ENCODE results near the genes ZNF670, NLRP3, OR14L1P, OR2T11, OR2T35, OR2T27 and PGBD2.

DNA sequence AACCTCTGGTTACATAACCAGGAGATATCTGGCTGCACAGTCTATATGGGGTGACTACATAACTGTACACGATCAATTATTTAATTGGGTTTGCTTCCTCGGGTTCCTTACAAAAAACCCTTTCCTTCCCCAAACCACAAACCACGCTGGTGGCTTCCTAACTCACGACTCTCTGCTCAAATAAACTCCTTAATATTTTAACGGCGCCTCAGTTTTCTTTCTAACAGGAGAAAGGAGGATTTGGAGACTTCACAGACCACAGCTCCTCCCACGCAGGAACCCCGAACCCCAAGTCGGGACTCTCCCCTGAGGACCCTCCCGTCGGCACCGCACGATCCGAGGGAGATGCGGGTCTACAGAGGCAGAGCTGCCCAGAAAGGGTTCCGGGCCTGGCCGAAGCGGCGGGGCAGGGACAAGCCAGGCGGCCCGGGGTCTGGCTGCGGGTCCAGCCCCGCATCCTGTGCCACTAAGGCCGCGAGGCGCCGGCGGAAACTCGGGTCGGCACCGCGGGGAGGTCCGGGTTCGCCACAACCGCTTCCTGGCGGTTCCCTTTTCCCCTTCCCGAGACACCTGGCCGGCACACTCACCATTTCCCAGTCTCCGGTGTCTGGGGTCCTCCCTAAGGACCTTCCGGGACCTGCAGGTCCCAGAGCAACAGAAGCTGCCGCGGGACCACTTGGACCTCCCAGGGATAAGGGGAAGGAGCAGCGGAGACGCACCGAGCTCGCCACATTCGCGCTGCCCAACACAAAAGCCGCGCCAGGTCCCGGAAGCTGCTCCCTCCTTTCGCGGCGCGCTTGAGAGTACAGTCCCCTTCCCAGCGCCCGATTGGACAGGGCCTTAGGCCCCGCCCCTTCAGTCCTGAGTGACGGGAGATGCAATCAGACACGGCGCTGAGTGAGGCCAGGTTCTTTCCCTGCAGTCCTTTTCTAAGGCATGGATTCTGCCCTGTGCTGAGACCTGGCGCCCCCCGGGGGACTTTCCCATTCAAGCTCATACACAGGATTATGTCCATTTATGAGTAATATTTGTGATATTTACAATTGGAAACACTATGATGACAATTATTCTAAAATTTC is at the start of gene ZNF670:
TSS of gene ZNF670 (minus strand) at position 805 of the 1,079 bp plus-strand sequence.
- PRO-cap, result unidirectional peak, plus-strand start at position 374 of the sequence; bidirectional peak, plus-strand start at position 911 of the sequence, minus-strand start at position 775 of the sequence

GRCh38 chr1:247127660-247128122 is 23.5 kb upstream of the ZNF669 start:
- PRO-cap, result no peak

DNA sequence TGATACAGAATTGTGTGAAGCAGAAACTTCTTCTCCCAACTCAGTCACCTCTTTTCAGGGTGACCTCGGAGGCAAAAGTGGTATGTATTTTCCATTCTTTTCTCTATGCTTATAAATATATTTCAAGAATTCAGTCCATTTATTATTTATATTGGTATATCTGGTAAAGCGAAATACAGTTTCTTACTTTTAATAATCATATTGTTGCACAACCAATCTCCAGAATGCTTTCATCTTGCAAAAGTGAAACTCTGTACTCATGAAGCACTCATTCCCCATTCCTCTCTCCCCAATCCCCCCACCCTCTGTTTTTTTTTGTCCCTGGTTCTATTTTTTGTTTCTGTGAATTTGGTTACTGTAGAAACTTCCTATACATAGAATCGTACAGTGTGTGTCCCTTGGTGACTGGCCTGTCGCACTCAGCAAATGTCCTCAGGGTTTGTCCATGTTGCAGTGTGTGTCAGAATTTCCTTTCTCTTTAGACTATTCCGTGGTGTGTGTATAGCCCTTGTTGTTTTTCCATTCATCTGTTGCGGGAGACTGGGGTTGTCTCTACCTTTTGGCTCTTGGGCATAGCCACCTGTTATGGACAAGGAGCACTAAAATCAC is 7.9 kb upstream of the NLRP3 start:
- PRO-cap, result no peak

GRCh38 chr1:247415707-247416652 is at the start of gene NLRP3:
TSS of gene NLRP3 (plus strand) at chr1:247416173.
- PRO-cap, result no peak

- PRO-cap, result no peak
These were observed at the start of gene OR14L1P for GRCh38 chr1:247616859-247617384. TSS of gene OR14L1P (plus strand) at chr1:247617143.

- PRO-cap, result no peak
These were observed 5.0 kb downstream of the OR14A16 start for GRCh38 chr1:247818803-247819367.

DNA sequence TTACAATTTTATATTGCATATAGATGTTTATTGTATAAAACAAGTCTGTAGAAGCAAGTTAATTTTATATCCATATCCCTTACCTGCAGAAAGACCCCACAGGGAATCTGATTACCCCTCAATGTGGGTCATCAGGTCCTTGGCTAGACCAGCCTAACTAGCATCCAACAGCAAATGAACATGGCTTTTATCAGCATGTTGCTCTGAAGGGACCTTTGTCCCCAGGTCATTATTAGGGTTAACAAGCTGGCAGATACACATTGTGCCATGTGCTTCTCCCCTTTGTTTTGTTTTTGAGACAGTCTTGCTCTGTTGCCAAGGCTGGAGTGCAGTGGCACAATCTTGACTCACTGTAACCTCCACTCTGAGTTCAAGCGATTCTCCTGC is at the start of gene OR2T11:
TSS of gene OR2T11 (minus strand) at position 137 of the 387 bp plus-strand sequence.
- PRO-cap, result no peak

DNA sequence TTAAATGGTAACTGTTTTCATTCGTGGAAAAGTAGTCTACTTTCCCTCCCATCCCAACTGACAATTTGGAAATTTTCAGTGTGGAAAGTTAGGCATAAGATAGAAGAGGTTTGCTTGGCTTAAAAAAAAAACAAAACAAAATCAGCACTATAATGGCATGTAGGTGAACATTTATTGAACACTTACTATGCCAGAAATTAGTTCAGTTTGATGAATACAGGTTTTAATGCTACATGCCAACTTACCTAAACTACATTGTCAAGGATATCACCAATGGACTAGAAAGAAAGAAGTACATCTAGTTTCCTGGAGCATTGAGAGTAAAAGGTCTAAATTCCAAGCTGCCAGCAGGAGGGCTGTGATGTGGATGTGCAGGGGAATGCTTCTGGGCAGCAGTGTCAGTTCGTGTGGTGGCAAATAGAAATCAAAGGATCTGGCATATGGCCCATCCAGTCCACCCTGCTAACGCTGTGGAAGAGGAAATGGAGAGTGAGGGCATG is at the start of gene OR2T35:
TSS of gene OR2T35 (minus strand) at position 277 of the 500 bp plus-strand sequence.
- PRO-cap, result no peak

DNA sequence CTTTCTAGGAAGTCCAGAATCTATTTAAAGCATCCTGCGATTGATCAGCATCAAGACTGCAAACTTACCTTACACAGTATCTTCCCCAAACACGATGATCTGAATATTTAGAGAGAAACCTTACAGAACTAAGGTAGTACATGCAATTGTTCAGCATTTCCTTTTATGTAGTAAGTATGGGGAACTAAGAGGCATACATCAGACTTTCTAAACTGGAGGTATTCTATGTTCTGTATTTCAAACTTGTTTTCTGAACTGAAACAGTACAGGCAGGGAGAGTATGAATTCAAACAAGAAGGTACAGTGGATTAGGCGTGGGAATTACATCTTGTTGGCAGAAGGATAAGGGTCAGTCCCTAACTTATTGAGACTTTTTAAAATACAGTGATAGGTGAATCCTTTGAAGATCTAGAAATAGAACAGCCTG is at the start of gene OR2T27:
TSS of gene OR2T27 (minus strand) at position 153 of the 427 bp plus-strand sequence.
- PRO-cap, result no peak

- PRO-cap, result no peak
These were observed 23.0 kb downstream of the SH3BP5L start for GRCh38 chr1:248802721-248803018.

DNA sequence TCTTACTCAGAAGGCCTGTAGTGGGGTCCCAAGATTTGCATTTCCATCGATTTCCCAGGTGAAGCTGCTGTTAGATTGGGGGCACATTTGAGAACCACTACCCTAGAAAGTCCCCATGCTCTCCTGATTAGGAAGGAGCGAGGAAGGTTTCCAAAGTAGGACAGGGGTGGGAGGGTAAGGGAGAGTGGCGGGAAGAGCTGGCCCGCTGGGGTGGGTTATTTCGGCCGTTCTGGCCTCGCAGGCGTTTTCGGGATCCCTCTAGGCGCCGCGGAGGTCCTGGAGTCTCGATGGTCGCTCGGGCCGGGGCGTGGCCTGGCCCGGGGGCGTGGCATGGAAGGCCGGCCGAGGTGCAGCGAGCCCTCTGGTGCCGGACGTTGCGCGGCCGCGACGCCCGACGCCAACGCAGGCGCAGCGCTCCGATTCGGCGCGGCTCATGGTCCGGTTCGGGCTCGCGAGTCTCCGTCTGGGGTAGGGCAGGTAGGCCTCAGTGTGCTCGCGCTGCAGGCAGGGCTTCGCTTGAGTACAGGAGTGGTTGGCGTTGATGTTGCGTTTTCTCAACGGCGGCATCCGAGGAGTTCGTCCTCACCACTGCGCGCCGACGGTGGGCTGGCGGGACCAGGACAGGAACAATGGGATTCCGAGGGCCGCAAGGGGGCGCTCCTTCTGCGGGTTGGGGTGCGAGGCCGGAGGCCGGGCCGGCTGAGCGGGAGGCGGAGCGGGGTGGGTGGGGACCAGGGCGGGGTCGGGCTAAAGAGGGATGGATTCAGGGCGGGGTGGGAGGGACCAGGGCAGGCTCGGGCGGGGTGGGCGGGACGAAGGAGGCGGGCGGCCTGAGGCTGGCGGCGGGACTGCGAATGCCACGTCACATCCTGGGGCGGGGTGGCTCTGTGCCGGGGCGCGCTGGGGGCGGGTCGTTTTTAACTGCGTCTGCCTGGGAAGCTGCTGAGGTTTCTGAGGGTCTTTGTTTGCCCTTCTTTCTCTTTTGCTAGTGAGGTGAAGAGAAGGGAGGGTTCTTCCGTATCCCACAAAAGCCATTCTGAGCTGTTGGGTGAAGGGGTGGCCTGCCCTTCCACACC is at the start of gene PGBD2:
TSS of gene PGBD2 (plus strand) at position 370 of the 1,076 bp plus-strand sequence.
- PRO-cap, result bidirectional peak, plus-strand start at position 372 of the sequence, minus-strand start at position 259 of the sequence; bidirectional peak, plus-strand start at position 914 of the sequence, minus-strand start at position 608 of the sequence